ENCODE data around the genes GRAMD1B, OR10G8, VWA5A, OR8G5, OR8D2 and ROBO3.

DNA sequence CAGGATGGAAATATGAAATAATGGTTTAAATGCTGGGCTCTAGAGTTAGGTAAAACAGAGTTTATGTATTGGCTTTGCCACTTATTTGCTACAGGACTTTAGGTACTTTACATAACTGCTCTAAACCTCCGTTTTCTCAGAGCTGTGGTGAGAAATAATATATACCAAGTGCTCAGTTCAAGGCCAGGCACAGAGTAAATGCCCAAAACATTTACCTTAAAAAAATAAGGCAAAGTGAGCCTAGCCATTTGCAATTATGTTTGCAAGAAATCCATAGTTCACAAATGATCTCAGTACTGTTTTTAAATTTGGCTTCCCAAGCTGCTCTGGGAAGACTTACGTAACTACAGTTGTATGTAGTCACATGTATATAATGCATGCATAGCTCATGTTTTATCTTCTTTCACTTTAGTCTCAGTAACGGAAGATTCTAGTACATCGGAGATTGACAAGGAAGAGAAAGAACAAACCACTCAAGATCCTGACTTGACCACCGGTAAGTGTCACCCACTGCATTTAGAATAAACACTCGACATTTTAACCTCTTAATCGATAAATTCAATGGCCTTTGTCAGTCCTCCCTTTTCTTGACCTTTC, 18.2 kb upstream of the JHY start:
- PRO-cap, result no peak
- RRBS, result no CpG with 5 or more reads among the region's 7 CpGs

DNA sequence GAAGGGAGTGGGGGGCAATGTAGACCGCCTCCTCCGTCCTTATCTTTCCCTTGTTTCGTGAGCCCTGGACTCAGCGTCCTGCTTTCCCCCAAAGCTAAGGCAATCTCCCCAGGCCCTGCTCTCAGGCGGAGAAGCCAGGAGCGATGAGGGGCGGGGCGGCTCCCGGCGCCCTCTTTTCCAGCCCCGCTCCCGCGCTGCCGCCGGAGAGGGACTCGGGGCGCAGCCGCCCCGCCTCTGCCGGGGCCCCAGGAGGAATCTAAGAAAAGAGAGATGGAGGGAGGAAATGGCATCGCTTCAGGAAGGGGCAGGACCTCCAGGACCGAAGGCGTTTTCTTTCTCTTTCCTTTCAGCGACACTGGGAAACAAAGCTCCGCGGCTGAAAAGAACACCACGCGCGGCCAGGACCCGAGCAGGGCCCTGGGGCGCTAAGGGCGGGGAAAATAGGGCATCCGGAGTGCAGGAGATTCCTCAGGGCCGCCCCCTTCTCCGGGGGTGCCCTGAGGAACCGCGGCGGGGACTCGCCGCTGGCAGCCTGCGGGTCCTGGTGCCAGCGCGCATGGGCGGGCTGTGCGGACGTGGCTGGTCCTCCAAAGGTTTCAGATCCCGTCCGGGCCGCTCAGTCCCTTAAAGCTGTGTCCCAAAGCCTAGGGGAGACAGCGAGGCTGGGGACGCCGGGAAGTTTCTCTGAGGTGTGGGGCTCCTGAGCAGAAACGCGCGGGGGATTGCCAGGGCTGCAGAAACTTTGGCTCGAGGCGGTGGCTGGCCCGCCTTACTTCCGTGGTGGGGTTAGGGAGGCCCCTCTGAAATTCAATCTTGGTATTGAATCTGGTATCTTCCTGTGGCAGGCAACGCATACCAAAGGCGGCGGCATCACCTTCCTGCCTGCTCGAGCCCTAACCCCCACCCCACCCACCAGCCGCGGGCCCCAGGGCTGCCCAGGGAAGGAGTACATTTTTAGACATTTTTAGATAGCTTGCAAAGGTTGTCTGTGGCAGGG, 2.8 kb upstream of the BSX start:
- PRO-cap, result no peak
- RRBS, result 30% methylated on average over 15 of the region's 65 CpGs

- PRO-cap, result no peak
- RRBS, result no CpG with 5 or more reads among the region's 7 CpGs
These were observed 2.2 kb downstream of the HSPA8 start for GRCh38 chr11:123059811-123060134.

DNA sequence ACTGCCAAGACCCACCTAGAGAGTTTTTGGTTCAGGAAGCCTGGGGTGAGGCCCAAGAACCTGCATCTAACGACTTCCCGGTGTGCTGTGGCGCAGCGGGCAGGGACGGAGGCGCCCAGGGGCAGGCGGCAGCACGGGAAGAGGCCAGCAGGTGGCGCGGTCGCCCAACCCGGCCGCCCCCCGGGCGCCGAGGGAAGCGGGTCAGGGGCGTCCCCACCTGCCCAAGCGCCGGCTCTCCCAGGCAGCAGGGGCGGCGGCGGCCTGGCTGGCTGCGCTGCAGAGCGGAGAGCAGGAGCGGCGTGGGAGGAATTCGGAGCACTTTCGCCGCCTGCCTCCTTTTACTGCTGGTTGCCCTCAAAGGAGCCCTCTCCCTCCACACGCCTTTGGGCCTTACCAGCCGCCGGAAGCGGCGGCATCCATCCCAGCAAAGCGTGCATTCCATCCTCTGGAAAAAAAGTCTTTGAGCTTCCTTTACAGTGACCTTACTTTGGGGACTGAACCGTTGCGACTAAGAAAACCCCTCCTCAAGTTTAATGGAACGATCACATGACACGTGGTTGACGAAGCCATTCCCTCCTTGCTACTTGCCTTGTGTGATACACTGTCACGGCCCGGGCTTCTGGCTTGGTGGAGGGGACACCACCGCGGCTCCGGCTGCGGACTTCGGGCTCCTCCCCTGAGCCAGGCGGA, 106.8 kb upstream of the CLMP start:
- PRO-cap, result no peak
- RRBS, result 19% methylated on average over 19 of the region's 49 CpGs

DNA sequence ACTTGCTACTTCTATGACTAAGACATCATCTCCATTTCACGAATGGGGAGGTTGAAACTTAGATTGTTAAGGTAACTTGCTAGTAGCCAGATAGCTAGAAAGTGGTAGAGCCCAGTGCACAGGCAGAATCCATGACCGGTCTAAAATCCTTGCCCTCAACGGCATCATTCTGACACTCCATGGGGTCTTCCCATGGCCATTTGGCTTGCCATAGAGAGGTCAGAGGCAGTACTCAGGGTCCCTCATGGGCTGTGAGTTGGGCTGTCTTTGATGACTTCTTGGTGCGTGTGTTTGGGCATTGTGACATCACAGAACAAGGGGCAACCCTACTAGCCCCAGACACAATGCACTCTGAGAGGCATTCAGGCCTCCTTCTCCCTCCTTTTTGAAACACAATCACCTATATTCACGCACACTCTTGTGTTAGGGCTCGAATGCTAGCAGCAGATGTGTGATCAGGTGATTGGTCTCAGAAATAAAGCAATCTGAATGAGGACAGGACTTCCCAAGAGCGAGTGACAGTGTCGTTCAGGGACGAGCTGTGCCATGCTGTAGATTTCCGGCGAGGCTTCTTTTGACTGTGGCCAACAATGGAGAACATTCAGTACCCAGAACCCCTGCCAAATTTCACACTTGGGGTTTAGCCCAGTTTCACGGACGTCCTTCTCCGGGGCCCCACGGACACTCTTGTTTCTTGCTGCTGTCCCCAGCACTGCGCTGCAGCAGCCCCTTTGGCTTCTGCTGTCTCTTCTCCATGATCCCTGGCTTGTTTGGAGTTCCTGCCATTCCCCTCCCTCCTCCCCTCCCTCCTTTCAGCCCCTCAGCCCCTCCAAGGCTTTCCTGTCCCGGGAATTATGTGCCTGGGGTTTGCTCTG, 115.3 kb upstream of the GRAMD1B start:
- PRO-cap, result no peak
- RRBS, result no CpG with 5 or more reads among the region's 17 CpGs

DNA sequence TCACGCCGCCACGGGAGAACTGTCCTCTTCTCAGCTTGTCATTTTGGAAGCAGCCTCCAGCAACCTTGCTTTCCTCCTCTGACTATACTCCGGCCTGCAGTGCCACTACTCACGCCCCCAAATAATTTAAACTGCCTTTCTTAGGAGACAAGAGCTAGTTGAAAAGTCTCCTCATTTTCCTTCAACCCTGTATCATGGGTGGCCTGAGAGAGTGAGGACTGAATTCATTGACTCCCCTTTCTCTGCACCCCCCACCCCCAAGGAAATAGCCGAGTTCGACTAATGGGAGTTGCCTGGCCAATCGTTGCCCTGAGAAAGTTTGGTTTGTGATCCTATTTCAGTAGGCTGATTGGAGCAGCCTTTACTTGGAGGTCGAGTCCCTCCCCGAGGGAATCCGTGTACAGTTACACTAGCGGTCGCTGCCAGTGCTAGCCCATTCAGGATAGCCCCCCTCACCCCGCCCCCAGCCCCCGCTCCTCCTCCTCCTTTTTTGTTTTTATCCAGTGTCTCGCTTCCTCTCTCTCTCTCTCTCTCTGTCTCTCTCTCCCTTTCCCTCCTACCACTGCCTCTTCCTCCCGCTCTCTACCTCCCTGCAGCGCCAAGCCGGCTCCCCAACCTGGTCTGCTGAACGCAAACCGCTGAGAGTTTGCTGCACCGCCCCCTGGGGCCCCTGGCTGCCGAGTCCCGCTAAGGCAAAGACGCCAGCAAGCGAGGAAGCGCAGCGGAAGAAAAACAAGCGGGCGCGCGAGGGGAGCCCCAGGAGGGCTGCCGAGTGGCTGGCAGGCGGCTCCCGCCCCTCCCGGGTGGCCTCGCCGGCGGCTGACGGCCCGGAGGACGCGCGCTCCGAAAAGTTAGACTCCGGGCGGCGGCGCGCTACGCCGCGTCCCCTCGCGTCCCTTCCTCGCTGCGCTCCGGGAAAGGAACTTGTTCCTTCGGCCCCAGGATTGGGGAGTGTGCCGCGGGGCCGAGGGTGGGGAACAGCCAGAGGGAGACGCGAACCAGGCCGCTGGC, at the start of gene GRAMD1B:
Gene GRAMD1B (plus strand): TSS at position 524 of the 1,011 bp plus-strand sequence.
- PRO-cap, result no peak
- RRBS, result 34% methylated on average over 13 of the region's 65 CpGs

GRCh38 chr11:123430757-123431606, 913 bp downstream of the GRAMD1B start:
- PRO-cap, result no peak
- RRBS, result 44% methylated on average over 18 of the region's 66 CpGs

- PRO-cap, result no peak
- RRBS, result no CpG with 5 or more reads among the region's 18 CpGs
These were observed 58.4 kb downstream of the GRAMD1B start for GRCh38 chr11:123488172-123489151.

GRCh38 chr11:123510506-123511599, 80.8 kb downstream of the GRAMD1B start:
- PRO-cap, result no peak
- RRBS, result 72% methylated on average over 2 of the region's 26 CpGs

GRCh38 chr11:124026495-124026892, at the start of gene OR10G8:
Gene OR10G8, plus strand, starts transcription at chr11:124026798.
- PRO-cap, result no peak
- RRBS, result no CpG with 5 or more reads among the region's 2 CpGs

DNA sequence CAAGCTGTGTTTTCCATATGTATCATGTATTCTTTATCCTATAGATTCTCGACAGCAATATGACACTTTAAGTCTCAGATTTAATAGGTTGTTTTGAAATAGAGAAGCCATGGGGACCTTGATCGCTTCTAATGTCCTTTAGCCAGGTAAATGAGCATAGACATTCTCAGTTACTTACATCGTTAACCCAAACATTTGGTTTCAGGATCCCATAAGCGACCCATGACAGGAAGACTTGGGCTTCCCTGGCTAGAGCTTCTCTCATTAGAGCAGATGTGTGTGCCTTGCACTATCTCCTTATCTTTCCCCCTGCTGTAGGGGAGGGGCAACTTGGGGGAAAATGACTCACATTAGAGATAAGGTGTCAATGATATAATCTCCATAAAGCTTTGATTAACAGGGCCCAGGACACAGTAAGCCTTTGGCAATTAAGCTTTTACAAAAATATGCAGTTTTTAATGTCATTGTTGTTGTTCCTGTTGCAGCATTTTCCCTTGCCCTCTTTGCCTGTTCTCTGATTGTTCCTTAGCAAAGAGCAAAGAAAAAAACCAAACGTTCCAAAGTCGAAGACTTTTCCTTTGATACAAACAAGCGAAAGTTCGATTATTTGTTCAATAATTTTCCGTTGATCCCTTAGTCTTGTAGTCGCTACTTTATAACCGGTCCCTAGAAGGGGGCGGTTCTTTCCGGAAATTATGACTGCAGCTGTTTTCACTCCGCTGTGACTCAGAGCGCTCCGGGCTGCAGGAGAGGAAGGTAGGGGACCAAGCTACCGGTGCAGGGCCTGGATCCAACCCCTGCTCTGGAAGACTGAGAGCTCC, at the start of gene VWA5A:
Gene VWA5A (plus strand): TSS at position 724 of the 821 bp plus-strand sequence.
- PRO-cap, result unidirectional peak, plus-strand start at position 729 of the sequence
- RRBS, result 0% methylated on average over 3 of the region's 17 CpGs

GRCh38 chr11:124240772-124240978, 220 bp upstream of the OR8G1 start:
- PRO-cap, result no peak
- RRBS, result no CpG with 5 or more reads among the region's 1 CpG

DNA sequence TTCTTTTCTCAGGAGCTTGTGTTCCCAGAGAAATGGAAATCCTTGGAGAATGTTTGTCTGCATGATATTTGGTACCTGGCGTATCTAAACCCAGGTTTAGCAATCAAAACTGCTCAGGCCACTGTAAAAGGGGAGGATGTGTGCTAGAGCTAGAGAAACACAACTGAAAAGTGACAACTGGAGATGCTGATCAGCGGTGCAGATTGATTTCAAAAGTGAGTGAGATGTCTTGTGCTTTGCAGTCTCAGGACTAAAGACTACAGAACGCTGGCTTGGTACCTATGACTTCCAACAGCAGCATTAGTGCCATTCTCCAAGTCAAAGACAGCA, at the start of gene OR8G5:
Gene OR8G5 (plus strand): TSS at position 116 of the 330 bp plus-strand sequence.
- PRO-cap, result no peak
- RRBS, result no CpG with 5 or more reads among the region's 3 CpGs

GRCh38 chr11:124320119-124320370, at the start of gene OR8D2:
Gene OR8D2, minus strand, starts transcription at chr11:124320197.
- PRO-cap, result no peak
- RRBS, result no CpG with 5 or more reads among the region's 1 CpG

DNA sequence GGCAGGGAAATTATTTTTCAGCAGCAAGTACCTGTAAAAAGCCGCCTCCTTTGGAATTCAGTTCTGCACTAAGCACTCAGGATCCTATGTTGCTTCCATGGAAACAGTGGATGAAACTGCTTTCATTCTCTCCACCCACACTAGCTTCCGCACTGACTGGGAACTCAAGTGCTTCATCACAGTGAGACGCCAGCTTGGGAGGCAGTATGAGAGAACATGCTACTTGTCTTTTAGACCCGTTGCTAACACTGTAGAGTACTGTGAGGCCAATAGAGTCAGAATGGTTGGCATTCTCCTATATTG, 16.3 kb downstream of the SIAE start:
- PRO-cap, result no peak
- RRBS, result no CpG with 5 or more reads among the region's 4 CpGs

GRCh38 chr11:124746049-124746562, 5.9 kb downstream of the VSIG2 start:
- PRO-cap, result no peak
- RRBS, result no CpG with 5 or more reads among the region's 30 CpGs

GRCh38 chr11:124759852-124760781, 2.0 kb downstream of the ESAM start:
- PRO-cap, result no peak
- RRBS, result 85% methylated on average over 7 of the region's 44 CpGs

DNA sequence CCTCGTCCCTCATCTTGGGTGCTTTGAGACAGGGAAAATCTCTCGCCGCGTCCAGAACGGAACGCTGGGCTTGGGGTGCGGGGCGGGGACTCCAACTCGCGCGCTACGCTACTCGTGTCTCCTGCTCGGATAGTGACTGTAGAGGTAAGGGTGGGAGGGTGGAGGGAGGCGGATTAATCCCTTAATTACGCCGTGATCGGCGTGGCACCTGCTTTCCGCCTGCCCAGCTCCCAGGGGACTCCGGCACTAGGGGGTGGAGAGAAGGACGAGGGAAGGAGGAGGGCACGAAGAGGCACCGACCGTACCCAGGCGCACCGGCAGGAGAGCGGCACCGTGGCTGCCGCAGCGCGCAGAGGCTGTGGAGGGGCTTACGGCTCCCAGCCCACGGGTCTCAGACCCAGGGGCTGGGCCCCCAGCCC, at the start of gene ROBO3:
Gene ROBO3 (plus strand): TSS at position 302 of the 419 bp plus-strand sequence.
- PRO-cap, result no peak
- RRBS, result 85% methylated on average over 7 of the region's 34 CpGs

DNA sequence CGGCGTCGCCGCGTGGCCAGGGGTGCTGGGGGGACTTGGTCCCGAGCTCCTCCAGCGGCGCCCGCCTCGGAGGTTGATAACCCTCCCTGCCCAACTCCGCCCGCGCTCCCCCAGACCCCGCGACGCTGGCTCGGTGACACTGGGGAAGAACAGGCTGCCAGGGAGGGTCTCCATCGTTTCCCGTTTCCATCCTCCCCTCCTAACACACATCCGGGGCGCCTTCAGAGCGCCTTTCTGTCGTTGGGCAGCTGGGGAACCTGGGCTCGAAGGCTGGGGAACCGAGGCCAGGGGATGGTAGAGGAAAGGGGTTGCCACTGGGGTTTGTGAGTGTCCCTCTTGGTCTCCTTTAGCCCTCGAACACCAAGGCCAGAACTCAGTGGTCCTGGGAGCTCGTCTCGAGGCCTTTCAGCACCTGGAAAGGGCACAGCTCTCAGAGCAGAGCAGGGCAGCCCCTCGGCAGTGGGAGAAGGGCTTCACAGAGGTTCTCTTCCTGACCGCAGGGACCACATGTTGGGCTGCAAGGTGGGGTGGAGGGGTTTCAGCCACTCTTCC, 493 bp downstream of the SLC37A2 start:
- PRO-cap, result no peak
- RRBS, result 3% methylated on average over 1 of the region's 30 CpGs

DNA sequence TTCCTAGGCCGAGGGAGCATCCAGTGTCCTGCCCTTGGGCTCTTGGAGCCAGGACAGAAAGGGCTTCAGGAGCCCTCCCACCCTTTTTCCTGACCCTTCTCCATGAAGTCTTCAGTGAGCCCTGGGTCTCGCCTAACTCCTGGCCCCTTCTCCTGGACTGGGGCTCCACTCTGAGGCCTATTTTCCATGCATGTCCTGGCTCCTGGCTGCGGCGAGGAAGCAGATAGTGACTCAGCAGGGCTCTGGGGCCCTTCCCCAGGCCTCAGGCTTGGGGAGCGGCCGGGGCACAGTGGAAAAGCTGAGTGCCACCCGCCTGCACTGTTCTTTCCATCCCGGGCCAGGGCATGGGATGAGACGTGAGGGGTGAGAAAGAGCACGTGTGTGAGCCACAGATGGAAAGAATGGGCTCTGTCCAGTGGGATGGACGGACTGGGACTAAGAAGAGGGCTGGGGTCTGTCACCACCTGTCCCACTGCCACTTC, 12.7 kb downstream of the SLC37A2 start:
- PRO-cap, result bidirectional peak, plus-strand start at position 258 of the sequence, minus-strand start at position 216 of the sequence
- RRBS, result 3% methylated on average over 3 of the region's 11 CpGs